ENCODE data around the gene SNN.

- PRO-cap: no peak
- RAMPAGE, long total RNA, 3 experiments: no peak in any of the 3 experiments
Observed at GRCh38 chr16:10038968-10039903, 143.0 kb downstream of the GRIN2A start.

DNA sequence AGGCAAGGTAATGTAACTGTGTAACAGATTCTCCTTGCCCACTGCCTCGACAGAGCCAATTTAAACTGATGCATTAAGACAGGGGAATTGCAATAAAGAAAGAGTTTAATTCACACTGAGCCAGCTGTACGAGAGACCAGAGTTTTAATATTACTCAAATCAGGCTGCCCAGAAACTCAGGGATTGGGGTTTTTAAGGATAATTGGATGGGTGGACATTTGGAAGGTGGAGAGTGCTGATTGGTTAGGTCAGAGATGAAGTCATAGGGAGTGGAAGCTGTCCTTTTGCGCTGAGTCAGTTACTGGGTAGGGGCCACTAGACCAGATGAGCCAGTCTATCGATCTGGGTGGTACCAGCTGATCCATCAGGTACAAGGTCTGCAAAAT lies 59.7 kb upstream of the ATF7IP2 start:
- PRO-cap: no peak
- RAMPAGE, long total RNA, 3 experiments: no peak in any of the 3 experiments

GRCh38 chr16:10362321-10362827 lies 23.5 kb upstream of the ATF7IP2 start:
- PRO-cap: no peak
- RAMPAGE, long total RNA, 3 experiments: no peak in any of the 3 experiments

DNA sequence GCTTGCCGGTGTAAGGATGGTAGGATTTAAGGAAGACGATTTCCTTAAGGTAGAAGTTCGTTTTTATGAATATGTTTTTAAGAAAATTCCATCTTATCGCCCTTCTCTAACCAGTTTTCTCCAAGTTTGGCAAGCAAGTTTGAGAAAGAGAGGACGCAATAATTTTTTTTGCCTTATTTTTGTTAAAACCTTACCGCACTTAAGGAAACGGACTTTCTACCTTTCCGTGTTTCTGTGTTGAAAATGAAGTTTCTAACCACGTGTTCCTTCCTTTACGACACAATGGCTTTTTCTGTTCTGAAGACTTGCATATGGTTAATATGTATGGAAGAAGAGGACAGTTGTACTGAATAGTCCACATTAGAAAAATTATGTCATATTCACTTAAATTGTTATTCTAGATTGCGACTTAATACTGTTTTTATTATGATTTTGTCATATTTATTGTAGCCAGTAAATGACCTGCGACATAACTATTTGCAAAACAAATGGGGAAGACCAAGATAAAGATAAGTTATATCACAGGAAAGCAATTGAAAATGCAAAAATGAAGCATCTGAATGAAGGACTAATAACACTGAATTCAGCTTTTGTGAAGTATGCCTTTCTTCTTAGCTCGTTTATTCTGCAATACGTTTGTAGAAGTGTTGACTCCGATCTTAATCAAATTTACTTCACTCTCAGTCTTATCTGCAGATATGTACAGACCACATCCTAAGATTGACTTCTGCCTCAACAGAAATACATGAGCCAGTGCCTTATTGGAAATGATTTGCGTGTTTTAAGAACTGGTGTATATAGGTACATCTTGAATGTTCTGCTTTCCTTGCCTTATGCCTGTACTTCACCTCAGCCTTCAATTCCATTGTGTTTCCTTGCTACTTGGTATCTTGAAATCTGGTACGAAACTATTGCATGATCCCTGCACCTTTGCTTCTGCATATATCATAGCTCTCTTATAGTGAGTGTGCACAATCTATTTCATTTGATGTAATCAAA lies 1.1 kb downstream of the ATF7IP2 start:
- PRO-cap: no peak
- RAMPAGE, long total RNA, 3 experiments: no peak in any of the 3 experiments

GRCh38 chr16:10577253-10578327 lies 2.8 kb downstream of the EMP2 start:
- PRO-cap: no peak
- RAMPAGE, long total RNA, 3 experiments: no peak in any of the 3 experiments

GRCh38 chr16:10579395-10580440 lies 680 bp downstream of the EMP2 start:
- PRO-cap: bidirectional peak, plus-strand start at chr16:10580087, minus-strand start at chr16:10580064
- RAMPAGE, long total RNA, 3 experiments: no peak in any of the 3 experiments

DNA sequence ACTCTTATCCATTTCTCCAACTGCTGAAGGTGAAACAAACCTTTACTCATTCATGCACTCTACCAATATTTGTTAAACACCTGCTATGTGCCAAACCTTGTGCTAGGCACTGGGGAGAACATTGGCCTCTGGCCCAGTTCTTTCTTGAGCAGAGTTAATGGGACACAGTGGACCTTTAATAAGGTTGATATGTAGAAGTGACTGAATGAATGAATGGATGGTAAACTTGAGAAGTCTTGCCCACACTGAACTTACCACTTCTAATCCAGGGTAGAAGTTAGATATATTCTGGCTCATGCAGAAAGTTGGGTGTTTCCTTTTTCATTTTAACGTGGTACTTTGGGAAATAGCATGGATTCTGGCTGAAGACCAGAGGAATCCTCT lies 914 bp upstream of the CLEC16A start:
- PRO-cap: no peak
- RAMPAGE, long total RNA, 3 experiments: no peak in any of the 3 experiments

DNA sequence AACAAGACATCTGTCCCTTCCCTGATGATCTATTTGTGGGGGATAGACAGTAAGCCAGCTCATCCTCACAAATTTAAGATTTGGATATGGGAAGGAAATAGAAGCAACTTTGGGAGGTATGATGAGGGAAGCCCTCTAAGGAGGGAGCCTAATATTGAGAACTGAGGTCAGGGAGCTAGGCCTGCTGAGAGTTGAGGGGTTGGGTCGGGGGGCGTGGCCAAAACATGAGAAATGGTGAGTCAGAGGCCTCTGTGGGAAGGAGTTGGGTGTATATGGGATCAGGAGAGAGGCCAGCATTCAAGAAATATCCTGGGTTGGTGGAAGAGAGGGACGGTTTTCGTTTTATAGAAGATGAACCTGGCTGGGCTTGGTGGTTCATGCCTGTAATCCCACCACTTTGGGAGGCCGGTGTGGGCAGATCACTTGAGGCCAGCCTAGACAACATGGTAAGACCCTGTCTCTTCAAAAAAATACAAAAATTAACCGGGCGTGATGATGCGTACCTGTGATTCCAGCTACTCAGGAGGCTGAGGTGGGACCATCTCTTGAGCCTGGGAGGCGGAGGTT lies 48.5 kb downstream of the CLEC16A start:
- PRO-cap: no peak
- RAMPAGE, long total RNA, 3 experiments: no peak in any of the 3 experiments

DNA sequence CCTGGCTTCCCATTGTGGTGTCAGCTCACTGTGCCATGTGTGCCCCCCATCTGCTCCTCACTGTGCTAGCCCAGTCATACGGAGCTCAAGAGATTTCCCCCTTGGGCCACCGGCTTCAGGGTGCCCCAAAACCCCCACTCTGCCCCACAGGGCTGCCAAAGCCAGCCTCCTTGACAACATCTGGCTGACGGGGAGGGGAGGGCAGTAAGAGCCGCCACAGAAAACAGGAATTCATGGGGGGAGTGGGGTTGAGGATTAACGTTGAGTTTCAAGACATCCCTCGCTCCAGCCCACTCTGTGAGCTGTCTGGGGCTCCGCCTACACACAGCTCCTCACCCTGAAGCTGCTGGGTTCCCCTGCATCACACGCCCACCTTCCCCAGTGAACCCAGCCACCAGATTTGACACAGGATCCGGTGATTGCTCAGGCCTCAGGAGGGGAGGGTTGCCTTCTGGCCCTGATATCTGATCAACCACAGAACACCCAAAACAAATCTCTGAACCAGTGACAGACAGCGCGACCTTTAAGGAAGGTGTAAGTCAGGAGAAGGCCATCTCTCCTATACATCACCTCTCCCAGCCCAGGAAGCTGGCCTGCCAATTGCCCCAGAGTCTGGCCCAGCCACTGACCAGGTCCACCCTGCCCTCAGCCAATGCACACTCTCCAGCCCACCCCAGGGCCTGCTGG lies 132.0 kb downstream of the CLEC16A start:
- PRO-cap: no peak
- RAMPAGE, long total RNA, 3 experiments: no peak in any of the 3 experiments

DNA sequence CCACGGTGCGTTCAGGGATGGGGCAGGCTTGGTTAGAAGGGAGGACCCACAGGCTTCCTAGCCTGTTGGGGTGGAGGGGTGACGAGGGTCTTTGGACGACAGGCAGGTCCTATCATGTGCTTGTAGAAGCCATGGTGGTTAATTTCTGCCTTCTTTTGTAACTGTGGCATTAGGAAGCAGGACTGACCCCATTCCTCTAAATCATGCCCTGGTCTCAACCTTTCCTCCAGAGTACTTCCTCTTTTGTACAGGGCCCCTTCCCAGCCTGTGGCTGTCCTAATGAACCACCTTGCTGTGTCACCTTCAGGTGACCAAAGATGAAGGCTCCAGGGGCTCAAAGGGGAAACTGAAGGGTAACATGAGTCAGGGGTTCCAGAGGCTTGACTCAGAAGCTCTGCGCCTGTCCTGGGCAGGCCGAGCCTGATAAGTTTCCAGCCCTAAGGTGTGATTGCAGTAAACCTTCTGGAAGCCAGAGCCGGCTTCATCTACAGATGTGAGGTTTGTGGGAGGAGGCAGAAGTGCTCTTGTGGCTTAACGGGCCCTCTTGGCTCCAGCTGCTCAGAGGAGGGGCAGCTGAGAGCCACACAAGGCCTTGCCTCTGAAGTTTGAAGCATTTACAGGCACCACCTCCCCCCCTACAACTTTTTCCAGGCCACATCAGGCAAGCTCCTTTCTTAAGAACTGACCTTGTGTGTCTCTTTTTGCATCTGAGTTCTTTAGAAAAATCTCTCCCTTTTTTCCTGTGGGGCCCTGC lies 149.7 kb downstream of the CLEC16A start:
- PRO-cap: no peak
- RAMPAGE, long total RNA, 3 experiments: no peak in any of the 3 experiments

- PRO-cap: no peak
- RAMPAGE, long total RNA, 3 experiments: no peak in any of the 3 experiments
Observed at GRCh38 chr16:11205995-11206462, 50.0 kb downstream of the SOCS1 start.

GRCh38 chr16:11213532-11213790 lies 42.5 kb downstream of the SOCS1 start:
- PRO-cap: no peak
- RAMPAGE, long total RNA, 3 experiments: no peak in any of the 3 experiments

DNA sequence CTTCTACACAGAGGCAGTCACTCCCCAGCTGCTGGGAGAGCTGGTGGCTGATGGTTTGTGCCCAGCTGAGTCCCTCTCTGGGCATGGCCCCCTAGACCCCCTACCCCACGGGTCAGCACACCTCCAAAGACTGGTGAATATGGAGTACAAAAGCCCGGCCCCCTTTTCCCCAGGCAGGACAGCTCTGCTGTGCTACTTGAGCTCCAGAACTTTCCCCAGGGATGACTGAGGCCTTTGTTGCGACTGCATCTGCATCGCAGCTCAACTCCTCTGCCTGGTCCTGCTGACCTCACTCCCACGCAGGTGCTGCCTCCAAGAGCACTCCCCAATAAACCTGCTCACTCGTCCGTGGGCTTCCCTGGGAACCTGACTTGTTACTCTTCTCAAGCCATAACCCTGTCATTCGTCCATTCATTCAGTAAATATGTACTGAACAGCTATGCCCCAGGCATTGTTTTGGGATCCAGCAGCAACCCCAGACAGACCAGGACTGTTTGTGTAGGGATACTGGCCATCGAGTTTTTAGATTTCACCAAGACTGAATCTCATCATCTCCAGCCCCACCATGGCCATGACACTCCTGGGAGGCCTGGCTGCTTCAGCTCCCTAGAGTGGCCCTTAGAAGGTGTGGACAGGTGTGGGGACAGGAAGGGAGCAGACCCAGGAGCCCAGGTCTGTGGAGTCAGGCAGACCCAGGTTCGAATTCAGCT lies 11.5 kb upstream of the RMI2 start:
- PRO-cap: no peak
- RAMPAGE, long total RNA, 3 experiments: no peak in any of the 3 experiments

GRCh38 chr16:11462049-11462780 lies 64.8 kb downstream of the ENSG00000188897 start:
- PRO-cap: no peak
- RAMPAGE, long total RNA, 3 experiments: no peak in any of the 3 experiments

GRCh38 chr16:11581346-11582166 lies 5.2 kb downstream of the LITAF start:
- PRO-cap: no peak
- RAMPAGE, long total RNA, 3 experiments: no peak in any of the 3 experiments

DNA sequence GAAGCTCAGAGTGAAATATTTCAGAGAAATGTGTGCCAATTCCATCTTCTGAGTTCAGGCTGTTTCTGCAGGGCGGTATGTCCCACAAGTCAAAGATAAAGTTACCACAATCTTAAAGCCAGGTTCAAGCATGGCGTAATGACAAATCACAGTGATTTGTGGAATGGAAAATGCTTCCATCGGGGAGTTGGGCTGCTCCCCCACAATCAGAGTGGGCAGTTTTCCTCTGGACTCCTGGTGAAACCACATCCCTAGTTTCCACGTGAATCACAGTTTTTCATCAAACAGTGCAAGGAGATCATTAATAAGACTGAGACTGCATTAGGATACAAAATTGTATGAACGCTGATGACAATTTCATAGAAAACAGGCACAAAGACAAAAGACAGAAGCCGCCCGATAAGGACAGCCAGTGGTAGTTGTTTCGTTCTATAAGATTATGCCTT lies 3.6 kb downstream of the LITAF start:
- PRO-cap: no peak
- RAMPAGE, long total RNA, 3 experiments: no peak in any of the 3 experiments

- PRO-cap: no peak
- RAMPAGE, long total RNA, 3 experiments: no peak in any of the 3 experiments
Observed at GRCh38 chr16:11641150-11641774, 27.0 kb upstream of the SNN start.

DNA sequence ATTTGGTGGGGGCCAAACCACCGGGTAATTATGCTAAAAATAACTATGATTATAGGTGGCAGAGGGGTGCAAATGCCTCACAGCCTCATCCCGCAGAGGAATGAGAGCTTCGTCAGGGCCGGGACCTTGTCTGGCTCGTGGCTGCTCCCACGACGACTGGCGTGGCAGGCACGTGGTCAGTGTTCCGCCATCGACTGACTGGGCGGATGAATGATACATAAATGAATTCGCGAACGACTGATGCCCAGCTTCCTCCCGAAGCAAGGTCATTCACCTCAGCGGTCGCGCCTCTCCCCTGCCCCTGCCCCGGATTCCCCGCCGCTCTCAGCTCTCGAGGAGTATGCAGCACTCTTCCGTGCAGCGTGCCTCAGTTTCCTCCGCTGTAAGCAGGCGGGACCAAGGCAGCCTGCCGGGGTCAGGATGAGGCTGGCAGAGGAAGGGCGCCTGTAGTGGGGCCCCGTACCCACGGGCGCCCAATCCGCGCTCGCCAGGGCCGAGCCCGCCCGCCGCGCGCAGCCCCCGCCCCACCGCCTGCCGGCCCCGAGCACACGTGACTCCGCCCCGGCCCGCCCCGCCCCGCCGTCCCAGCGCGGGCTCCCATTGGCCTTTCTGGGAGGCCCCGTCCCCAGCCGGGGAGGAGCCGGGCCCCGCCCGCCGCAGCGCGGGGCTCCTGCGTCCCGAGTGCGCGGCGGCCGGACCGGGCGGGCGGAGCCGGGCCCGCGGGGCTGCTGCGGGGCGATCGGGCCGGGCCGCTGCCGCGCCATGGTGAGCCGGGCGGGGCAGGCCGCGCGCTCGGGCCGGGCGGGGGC lies at the start of gene SNN:
Gene SNN, plus strand, starts transcription at position 680 of the 809 bp plus-strand sequence.
- PRO-cap: bidirectional peak, plus-strand start at position 680 of the sequence, minus-strand start at position 510 of the sequence
- RAMPAGE, long total RNA, 3 experiments: no peak in any of the 3 experiments

DNA sequence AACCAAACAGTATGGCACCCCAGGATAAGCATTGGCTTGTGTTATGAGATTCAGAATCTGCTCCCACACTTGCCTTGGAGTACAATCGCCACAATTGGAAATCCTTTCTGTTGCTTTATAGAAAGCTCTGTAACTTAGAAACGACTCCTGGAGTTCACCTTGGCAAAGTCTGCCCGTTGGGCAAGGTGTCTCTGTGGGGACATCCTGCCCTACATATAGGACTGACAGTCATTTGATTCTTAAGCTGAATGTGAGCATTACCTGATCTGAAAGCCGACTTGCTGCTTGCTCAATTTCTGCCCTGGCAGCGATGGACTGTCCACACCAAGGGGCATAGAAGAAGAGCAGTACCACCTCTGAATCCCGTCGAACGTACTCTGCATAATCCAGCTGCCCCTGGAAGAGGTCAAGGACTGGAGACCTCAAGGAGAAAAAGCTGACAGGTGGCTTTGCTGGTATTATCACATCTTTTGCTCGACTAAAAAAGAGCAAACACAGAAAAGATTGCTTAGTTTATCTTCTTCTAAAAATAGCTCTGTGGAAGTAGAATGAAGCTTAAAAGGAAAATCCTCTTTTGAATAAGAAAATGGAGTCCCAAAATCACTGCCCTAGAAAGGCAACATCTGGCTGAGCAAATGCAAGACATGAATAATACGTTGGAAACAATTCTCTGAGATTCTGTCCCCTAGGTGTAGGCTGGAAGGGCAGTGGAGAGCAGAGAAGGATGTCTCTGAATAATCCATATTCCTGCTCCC lies 6.7 kb downstream of the TXNDC11 start:
- PRO-cap: no peak
- RAMPAGE, long total RNA, 3 experiments: no peak in any of the 3 experiments

GRCh38 chr16:11743470-11744090 lies 923 bp upstream of the TXNDC11 start:
- PRO-cap: unidirectional peak, minus-strand start at chr16:11743736
- RAMPAGE, long total RNA, 3 experiments: no peak in any of the 3 experiments

Data from subcutaneous adipose tissue (tissue), 3 donors.